Measurements from ENCODE around the gene ADAMTS15.

GRCh38 chr11:128852136-128852761 is 14.8 kb downstream of the KCNJ1 start:
- PRO-cap, result no peak
- RRBS, result no CpG with 5 or more reads among the region's 10 CpGs

DNA sequence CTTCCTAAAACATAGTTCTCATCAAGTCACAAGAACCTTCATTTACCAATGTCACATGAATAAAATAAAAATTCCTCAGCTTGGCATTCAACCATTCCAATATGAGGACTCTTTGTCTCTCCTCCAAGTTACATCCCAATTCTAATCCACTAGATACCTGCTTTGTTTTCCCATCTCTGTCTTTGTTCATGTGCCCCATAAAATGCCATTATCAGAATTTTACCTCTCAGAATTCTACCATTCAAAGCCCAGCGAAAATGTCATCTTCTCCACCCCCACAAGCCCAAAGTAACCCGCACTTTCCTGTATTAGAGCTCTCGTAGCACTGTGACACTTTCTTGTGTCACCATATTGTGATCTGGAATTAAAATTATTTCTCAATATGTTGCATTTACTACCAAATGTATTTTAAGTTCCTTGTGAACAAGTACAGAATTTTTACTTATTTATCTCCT is 51.5 kb upstream of the ARHGAP32 start:
- PRO-cap, result no peak
- RRBS, result no CpG with 5 or more reads among the region's 3 CpGs

DNA sequence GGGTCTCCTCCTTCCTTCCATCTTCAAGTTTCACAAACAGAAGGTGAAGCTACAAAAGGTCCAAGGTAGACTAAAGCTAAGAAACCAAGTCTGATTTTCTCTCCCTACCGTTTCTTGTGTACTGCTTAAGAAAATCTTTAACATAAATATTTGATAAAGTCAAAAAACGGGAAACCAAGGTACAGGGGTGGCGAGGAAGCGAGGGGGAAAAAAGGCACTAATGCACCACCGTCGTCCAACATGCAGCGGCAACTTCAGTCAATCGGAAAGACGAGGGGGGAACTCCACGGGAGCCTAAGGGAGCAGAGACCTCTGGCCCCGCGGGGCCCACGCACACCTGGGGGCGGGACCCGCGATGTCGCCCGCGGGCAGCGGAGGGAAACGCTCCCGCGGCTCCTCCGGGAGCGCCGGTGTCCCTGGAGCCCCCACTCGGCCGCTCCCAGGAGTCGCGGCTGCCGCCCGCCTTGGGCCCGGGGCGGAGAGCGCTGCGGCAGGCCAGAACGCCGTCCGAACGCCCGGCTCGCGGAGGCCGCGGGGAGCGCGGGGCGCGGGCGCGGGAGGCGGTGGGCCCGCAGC is 86.3 kb upstream of the ARHGAP32 start:
- PRO-cap, result no peak
- RRBS, result under 1% methylated on average over 19 of the region's 53 CpGs

- PRO-cap, result no peak
- RRBS, result 73% methylated on average over 2 of the region's 50 CpGs
Measured at GRCh38 chr11:129750473-129751262, 65.0 kb upstream of the TMEM45B start.

DNA sequence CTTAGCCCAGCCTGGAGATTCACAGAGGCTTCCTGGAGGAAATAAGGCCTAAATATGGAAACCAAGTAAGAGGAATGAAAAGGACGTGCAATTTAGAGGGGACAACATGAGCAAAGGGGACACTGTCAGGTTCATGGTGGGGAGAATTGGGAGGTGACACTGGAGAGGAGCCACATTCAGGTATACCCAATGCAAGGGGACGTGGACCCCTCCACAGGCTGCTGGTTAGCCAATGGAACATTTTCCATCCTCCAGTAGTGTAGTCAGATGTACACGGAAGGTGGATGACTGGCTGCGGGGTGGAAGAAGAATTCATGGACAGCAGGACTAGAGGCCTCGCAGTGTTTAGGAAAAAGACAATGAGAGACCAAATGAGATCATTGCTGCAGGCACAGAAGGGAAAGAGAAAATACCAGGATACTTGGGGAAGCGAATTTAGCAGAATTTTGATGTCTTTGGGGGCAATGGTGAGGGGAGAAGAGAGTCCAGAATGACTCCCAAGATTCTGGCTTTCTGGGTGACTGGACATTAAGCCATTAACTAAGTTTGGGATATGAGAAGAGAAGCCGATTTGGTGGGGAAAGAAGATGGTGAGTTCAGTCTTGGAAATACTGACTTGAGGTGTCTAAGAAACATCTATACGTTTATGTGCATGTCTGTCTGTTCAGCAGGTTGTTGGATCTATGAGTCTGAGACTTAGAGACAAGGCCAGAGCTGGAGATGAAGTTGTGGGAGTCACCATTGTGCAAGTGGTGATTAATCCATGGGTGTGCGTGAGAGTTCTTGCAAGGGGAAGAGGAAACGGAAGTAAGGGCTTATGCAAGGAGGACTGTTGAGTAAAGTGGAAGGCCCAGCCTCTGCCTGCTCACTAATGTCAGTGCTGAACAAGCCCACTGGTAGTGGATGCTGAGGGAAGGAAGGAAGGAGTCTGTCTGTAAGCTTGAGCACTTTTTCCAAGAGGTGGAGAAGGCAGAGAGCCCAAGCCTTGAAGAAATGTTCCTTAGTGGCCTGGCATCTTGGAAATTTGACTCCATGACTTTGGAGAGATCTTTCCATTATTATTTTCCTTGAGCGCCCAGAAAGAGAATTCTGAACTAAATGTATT is 9.5 kb downstream of the TMEM45B start:
- PRO-cap, result bidirectional peak, plus-strand start at position 818 of the sequence, minus-strand start at position 685 of the sequence
- RRBS, result no CpG with 5 or more reads among the region's 11 CpGs

DNA sequence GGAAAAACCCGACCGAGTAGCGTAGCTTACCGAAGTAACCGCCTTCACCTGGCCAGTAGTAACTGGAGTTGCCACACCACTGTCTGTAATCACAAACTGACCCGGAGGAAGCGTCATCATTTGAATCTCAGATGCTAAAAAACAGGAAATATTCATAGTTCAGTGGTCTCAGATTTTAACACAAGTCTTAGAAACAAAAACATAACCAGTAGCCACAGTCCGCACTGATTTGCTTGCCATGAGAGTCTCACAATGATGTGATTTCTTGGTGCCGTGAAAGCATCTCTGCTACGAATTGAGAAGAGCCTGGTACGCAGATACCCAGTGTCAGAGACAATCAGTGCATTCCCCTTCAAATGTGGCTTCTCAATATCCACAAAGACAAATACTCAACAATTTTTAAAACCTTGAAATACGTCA is 10.2 kb upstream of the NFRKB start:
- PRO-cap, result no peak
- RRBS, result no CpG with 5 or more reads among the region's 12 CpGs

- PRO-cap, result no peak
- RRBS, result no CpG with 5 or more reads among the region's 7 CpGs
Measured at GRCh38 chr11:129973734-129974173, 28.9 kb downstream of the PRDM10 start.

DNA sequence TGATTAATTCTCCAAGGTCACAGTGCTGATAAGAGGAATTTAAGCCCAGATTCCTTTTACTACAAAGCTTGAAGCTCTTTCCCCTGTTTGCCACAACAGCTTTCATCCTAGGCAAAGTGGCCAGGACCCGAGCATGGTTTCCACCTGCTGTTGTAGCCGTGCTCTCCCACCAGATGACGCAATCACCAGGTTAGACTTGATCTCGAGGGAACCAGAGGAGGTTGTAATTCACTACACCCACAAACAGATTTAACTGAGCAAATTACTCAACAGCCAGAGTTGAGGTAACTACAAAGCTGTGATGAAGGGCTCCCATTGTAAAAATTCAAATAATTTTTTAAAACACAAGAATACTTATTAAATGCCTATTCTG is 10.3 kb downstream of the PRDM10 start:
- PRO-cap, result bidirectional peak, plus-strand start at position 269 of the sequence, minus-strand start at position 175 of the sequence
- RRBS, result no CpG with 5 or more reads among the region's 4 CpGs

GRCh38 chr11:130001931-130002673 is 533 bp downstream of the PRDM10 start:
- PRO-cap, result bidirectional peak, plus-strand start at chr11:130002044, minus-strand start at chr11:130001851; bidirectional peak, plus-strand start at chr11:130002624, minus-strand start at chr11:130002219
- RRBS, result 1% methylated on average over 31 of the region's 87 CpGs

- PRO-cap, result no peak
- RRBS, result no CpG with 5 or more reads among the region's 9 CpGs
Measured at GRCh38 chr11:130072142-130072610, 2.5 kb downstream of the APLP2 start.

DNA sequence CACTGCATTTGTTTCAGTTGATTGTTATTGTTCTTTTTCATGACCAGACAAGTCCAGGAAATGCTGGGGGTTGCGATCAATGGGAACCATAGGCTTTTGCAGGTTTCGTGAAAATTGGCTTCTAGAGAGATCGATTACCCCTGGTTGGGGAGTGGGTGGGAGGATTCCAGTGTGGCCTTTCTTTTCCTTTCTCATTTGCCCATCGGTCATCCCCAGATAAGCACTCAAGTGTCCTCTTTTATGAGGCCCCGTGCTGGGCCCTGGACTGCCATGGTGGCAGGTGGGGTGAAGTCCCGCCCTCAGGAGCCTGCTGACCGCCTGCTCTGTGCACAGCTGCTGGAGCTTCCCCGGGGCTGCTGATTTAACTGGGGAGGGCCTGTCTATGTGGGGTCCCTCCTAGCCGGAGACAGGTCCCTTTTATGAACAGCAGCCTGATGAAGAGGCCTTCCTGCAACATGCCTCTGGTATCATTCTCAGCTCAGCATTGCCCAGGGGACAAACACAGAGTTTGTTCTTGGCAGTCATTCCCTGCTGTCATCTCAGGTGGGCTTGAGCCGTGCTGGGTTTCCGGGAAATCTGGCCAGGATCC is 19.8 kb downstream of the ST14 start:
- PRO-cap, result no peak
- RRBS, result no CpG with 5 or more reads among the region's 11 CpGs

DNA sequence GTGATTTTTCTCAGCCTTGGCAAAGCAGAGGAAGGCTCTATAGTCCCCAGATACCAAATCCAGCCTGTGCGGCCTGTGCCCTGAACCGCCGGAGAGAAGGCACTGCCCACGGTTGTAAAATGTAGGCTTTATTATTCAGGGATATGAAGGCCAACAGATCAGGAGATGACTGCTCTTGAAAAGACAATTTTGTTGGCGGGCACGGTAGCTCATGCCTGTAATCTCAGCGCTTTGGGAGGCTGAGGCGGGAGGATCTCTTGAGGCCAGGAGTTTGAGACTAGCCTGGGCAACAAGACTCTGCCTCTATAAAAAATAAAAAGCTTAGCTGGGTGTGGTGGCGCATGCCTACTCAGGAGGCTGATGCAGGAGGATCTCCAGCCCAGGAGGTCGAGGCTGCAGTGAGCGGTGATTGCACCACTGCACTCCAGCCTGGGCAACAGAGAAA is 31.3 kb downstream of the ST14 start:
- PRO-cap, result no peak
- RRBS, result no CpG with 5 or more reads among the region's 11 CpGs

GRCh38 chr11:130229153-130230042 is 69.8 kb downstream of the ST14 start:
- PRO-cap, result no peak
- RRBS, result no CpG with 5 or more reads among the region's 5 CpGs

- PRO-cap, result no peak
- RRBS, result no CpG with 5 or more reads among the region's 9 CpGs
Measured at GRCh38 chr11:130315144-130315407, 359 bp upstream of the ZBTB44 start.

- PRO-cap, result no peak
- RRBS, result no CpG with 5 or more reads among the region's 5 CpGs
Measured at GRCh38 chr11:130400940-130401161, 27.6 kb downstream of the ADAMTS8 start.

GRCh38 chr11:130418597-130418857 is 9.9 kb downstream of the ADAMTS8 start:
- PRO-cap, result no peak
- RRBS, result no CpG with 5 or more reads among the region's 2 CpGs

- PRO-cap, result no peak
- RRBS, result 41% methylated on average over 6 of the region's 13 CpGs
Measured at GRCh38 chr11:130420784-130421392, 7.5 kb downstream of the ADAMTS8 start.

DNA sequence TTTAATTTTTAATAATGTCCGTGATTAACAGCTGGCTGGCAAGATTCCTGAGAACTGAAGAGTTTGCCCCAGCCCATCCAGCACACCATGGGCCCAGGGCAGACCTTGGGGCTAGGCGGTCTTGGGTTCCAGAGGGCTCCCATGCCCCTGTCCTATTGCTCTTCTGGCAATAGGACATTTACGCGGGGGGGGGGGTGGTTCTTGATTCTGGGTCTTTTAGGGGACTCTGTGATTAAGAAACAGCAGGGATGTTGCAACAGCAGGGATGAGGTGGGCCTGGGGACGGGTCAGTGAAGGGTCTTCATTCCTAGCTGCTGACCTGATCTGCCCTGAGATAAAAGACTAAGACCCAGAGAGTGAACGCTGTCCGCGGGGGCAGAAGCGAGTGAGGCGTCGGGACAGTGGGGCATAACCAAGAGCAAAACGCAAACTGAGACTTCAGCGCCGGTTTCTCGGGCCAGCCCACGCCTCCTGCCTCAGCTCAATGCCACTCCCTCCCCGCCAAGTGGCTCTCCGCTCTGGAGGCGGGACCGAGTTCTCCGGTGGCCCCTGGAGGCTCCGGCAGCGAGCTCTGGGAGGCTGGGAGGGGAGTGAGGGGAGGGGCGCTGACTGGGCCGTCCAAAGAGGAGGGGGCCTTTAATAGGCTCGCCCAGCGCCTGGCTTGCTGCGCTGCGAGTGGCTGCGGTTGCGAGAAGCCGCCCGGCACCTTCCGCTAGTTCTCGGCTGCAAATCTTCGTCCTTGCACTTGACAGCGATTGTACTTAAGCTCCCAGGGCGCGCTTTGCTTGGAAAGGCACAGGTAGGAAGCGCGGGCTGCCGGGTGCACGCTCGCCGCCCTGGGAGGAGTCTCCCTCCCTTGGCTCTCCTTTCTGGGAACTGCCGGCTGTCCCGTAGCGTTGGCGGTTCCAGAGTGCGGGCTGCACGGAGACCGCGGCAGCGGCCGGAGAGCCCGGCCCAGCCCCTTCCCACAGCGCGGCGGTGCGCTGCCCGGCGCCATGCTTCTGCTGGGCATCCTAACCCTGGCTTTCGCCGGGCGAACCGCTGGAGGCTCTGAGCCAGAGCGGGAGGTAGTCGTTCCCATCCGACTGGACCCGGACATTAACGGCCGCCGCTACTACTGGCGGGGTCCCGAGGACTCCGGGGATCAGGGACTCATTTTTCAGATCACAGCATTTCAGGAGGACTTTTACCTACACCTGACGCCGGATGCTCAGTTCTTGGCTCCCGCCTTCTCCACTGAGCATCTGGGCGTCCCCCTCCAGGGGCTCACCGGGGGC is at the start of gene ADAMTS15:
Gene ADAMTS15 (plus strand): TSS at position 667 of the 1,277 bp plus-strand sequence.
- PRO-cap, result bidirectional peak, plus-strand start at position 667 of the sequence, minus-strand start at position 432 of the sequence
- RRBS, result 4% methylated on average over 45 of the region's 81 CpGs

- PRO-cap, result no peak
- RRBS, result no CpG with 5 or more reads among the region's 4 CpGs
Measured at GRCh38 chr11:130477872-130478141, 29.4 kb downstream of the ADAMTS15 start.

DNA sequence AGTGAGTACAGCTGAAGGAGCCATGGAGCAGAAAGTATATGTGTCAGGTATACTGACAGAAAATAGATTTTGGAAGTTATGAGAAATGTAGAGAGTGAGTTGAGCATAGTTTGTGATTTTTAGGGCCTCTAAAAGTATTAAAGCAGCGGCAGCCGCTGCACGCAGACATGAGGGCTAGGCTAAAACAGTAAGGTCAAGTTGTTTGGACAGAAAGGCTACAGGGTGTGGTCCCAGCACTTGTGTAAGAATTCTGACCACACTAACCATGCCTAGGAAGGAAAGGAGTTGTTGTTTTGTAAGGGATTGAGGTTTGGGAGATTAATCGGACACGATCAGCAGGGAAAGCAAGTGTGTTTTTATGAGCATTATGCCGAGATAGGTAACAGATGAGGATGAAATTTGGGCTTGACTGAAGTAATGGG is 117.9 kb downstream of the ADAMTS15 start:
- PRO-cap, result no peak
- RRBS, result no CpG with 5 or more reads among the region's 6 CpGs

All from MCF 10A (cell line).